ENCODE measurements around the gene C8A.

- RRBS = no CpG with 5 or more reads among the region's 4 CpGs
Observed at GRCh38 chr1:55217346-55217839, 2.2 kb upstream of the USP24 start.

GRCh38 chr1:55288431-55288690, 73.2 kb upstream of the USP24 start:
- RRBS = no CpG with 5 or more reads among the region's 7 CpGs

GRCh38 chr1:56413286-56414129, 165.9 kb downstream of the PLPP3 start:
- RRBS = no CpG with 5 or more reads among the region's 7 CpGs

- RRBS = no CpG with 5 or more reads among the region's 9 CpGs
Observed at GRCh38 chr1:56414536-56415305, 164.6 kb downstream of the PLPP3 start.

GRCh38 chr1:56424784-56425305, 154.5 kb downstream of the PLPP3 start:
- RRBS = no CpG with 5 or more reads among the region's 5 CpGs

DNA sequence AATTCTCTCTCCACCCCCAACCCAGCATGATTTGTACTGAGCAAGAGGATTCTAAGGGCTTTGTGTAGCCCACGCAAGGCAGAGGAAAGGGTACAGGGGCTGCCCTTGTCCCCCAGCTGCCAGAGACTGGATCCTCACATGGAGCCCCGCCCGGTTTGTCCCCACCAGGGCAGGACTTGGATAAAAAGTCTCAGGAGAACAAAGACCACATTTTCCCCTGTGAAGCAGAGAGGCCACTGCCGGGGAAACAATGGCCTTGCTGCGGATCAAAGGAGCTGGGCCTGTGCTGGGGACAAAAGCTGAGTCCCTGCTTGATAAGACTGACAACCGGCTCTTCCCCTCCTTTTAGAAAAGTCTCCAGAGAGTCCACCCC, 142.5 kb downstream of the PLPP3 start:
- RRBS = 86% methylated on average over 4 of the region's 6 CpGs

- RRBS = no CpG with 5 or more reads among the region's 5 CpGs
Observed at GRCh38 chr1:56447624-56448373, 131.6 kb downstream of the PLPP3 start.

- RRBS = no CpG with 5 or more reads among the region's 13 CpGs
Observed at GRCh38 chr1:56524000-56524715, 55.2 kb downstream of the PLPP3 start.

GRCh38 chr1:56549219-56550751, 29.6 kb downstream of the PLPP3 start:
- RRBS = 43% methylated on average over 1 of the region's 13 CpGs

DNA sequence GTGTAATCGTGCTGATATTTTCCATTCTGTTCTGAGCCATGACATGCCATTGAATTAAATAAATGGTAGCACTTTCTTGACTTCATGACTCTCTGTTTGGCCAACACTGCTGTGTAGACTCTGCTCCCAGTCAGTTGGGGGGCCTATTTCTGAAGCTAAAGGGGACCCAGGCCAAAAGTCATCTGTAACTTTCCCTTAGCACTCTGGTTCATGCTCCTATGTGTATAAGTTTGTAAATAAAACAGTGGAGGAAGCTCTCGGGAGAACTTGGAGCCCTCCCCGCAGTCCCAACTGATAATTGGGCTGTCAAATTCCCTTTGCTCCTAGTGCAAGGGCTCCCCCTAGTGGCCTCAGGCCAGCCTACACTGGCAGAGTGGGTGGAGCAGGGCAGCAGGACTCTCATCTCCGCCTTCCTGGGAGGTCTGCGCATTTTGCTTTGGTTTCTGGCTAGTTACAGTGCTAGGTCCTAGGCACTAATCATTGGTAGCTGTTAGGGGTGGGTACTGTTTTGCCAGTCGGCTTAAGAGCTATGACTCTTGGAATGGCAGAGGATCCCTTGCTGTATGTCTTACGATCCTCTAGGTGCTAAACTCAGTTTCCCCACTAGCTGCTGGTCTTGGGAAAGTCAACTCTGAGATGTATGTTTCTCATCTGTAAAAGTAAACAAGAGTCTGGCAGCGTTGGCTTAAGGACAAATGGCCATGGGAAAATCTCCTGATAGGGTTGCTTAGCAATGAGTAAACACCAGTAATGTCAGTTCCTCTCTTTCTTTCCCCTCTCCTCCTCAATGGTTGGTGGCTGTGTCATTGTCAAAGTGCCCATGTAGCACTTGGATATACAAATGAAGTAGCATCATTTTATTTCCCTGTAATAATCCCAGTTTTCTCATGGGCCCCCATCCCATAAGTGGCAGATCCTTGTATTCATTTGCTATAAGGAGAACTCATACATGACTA, 2.0 kb upstream of the FYB2 start:
- RRBS = no CpG with 5 or more reads among the region's 8 CpGs

- RRBS = no CpG with 5 or more reads among the region's 10 CpGs
Observed at GRCh38 chr1:56835626-56836227, 16.5 kb upstream of the FYB2 start.

DNA sequence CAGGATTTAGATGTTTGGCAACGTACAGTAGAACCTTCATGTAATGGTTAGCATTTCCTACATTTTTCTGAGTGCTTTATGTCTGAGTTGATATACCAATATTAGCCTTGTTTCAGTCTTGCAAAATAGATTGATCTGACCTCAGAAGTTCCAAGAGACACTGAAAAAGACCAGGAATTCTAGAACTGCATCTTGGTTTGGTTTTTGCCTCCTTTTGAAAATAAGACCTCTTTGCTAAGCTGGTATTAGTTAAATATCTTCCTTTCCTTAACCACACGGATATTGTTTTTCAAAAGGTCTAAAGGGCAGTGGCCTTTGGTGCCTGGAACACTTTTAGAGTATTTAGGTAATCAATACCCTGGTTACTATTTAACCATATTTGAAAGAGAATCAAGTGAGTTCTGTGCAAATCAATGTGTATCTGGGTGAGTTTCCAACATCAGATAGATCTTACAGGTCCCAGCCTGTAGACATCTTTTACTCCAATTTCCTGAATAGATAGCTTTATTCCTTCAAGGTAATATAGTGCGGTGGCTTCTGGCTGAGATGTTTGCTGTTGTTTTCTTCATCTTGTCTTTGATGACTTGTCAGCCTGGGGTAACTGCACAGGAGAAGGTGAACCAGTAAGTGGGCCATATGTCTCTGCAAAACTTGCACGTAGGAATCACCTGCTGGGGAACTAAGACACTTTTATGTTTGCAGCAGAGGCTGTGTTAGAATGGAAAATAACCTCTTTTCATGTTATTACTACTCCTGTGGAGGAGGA, at the start of gene C8A:
TSS of gene C8A (plus strand) at position 442 of the 766 bp plus-strand sequence.
- RRBS = no CpG with 5 or more reads among the region's 4 CpGs

DNA sequence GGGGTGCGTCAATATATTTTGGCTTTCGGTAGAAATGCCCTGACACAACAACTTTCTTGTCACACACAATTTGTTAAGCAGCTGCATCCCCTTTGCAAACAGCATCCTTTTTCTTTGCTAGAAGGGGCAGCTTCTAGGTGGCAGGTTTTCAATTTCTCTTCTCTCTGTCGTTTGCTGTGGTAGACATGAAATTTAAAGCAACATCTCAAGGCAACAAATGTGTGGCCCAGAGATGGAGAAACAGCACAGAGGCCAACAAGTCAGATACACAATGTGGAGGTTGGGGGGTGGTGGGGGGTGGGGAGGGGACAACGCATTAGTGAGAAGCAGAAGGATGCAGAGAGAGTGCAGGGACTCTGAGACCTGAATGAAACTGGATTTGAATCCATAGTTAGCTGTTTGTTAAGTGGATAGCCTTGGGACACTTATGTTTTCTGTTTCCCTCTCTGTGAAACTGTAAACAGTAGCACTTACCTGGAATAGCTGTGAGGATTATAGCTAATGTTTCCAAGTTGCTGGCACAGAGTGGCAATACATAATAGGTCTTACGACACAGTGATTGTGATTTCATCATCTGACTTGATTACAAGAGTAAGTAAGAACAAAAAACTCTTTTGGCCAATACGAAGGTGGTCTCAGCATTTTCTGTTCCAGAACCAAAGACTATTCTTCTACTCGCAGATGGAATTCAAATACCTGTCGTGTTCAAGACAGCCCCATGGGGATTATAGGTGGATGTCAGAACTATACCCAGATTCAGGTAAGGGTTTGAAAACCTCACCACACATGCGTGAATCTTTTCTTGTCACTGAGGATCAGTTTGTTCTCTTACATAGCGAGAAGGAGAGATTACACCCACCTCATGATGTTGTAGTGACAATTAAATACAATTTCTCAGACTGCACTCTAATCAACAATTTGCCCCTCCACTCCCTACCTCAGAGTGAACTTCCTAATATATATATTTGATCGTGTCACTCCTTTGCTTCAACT, 2.2 kb downstream of the C8B start:
- RRBS = no CpG with 5 or more reads among the region's 11 CpGs

GRCh38 chr1:57127417-57127616, 161.5 kb upstream of the C8B start:
- RRBS = no CpG with 5 or more reads among the region's 1 CpG

DNA sequence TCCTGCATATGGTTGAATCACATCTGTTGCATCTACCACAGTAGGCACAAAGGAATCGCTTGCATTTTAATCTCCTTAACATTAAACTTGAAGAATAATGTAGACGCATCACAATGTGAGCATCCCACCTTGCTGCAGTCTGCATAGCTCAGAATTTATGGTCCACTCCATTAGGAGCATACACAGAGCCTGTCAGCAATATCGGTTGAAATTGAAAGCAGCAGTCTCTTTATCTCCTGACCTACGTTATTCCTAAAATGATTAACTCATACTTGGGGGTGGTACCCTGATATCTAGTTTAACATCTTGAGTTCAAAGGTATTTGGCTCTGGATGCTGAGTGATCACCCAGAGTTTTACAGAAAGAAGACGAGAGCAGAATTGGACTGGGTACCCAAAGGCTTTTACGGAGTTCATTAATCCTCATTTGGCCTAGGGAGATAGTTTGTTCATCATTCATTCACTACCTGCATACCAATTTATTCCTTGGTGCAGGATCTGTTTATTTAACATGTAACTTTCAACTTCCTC, 188.1 kb downstream of the DAB1 start:
- RRBS = no CpG with 5 or more reads among the region's 6 CpGs

GRCh38 chr1:57324997-57325323, 98.9 kb downstream of the DAB1 start:
- RRBS = no CpG with 5 or more reads among the region's 2 CpGs

GRCh38 chr1:57423025-57423478, 808 bp downstream of the DAB1 start:
- RRBS = no CpG with 5 or more reads among the region's 32 CpGs

DNA sequence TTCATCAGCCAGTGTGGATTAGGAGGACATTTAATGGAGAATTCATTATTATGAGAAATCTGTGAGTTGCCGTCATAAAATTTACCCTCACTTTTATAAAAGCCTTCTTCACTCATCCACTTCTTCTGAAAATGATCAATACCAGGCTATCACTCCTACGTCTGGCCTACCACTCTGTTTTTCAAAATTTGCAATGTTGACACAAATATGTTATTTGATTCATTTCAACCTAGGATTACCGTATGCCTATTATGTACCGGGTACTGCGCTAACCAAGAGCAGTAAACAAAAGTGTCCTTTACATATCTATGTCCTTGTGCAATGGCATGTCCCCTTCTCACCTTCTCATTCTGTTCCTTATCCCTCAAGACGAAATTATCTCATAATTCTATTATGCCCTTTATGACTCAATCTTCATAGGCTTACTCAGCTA, 392.8 kb upstream of the DAB1 start:
- RRBS = no CpG with 5 or more reads among the region's 6 CpGs

- RRBS = no CpG with 5 or more reads among the region's 6 CpGs
Observed at GRCh38 chr1:58401855-58402385, 144.6 kb downstream of the OMA1 start.